BJ (cell line): Measurements from ENCODE around the genes CBR3 and CLDN14.

- CAGE, long polyA plus RNA: no peak
- RRBS: no CpG with 5 or more reads among the region's 8 CpGs
These were observed 126.9 kb downstream of the CLIC6 start for GRCh38 chr21:34795450-34796285.

GRCh38 chr21:34838908-34839740, 170.3 kb downstream of the CLIC6 start:
- CAGE, long polyA plus RNA: no peak
- RRBS: no CpG with 5 or more reads among the region's 12 CpGs

GRCh38 chr21:34867767-34868206, 181.3 kb downstream of the RUNX1 start:
- CAGE, long polyA plus RNA: no peak
- RRBS: no CpG with 5 or more reads among the region's 4 CpGs

DNA sequence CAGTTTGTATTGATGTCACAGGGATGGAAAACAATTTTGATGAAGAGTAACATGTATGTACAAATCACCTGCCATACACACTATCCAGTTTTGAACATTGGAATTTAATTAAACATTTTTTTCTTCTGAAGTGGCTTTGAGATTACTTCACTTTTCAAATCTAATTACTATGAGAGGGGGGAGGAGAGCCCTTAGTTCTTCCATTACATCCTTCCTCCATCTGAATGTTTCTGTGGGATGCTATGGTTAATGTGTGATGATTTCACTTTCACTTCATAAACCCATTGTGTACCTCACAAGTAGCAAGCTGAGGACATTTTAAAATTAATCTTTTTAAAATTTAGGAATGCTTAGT, 156.9 kb downstream of the RUNX1 start:
- CAGE, long polyA plus RNA: no peak

- CAGE, long polyA plus RNA: no peak
- RRBS: no CpG with 5 or more reads among the region's 9 CpGs
These were observed 53.8 kb upstream of the RUNX1 start for GRCh38 chr21:35102676-35103427.

GRCh38 chr21:35226247-35226738, 177.2 kb upstream of the RUNX1 start:
- CAGE, long polyA plus RNA: no peak
- RRBS: no CpG with 5 or more reads among the region's 7 CpGs

- CAGE, long polyA plus RNA: no peak
- RRBS: 46% methylated on average over 6 of the region's 23 CpGs
These were observed 479.5 kb upstream of the RUNX1 start for GRCh38 chr21:35528471-35529180.

GRCh38 chr21:35852681-35853081, 207.6 kb downstream of the SETD4 start:
- CAGE, long polyA plus RNA: no peak
- RRBS: no CpG with 5 or more reads among the region's 5 CpGs

DNA sequence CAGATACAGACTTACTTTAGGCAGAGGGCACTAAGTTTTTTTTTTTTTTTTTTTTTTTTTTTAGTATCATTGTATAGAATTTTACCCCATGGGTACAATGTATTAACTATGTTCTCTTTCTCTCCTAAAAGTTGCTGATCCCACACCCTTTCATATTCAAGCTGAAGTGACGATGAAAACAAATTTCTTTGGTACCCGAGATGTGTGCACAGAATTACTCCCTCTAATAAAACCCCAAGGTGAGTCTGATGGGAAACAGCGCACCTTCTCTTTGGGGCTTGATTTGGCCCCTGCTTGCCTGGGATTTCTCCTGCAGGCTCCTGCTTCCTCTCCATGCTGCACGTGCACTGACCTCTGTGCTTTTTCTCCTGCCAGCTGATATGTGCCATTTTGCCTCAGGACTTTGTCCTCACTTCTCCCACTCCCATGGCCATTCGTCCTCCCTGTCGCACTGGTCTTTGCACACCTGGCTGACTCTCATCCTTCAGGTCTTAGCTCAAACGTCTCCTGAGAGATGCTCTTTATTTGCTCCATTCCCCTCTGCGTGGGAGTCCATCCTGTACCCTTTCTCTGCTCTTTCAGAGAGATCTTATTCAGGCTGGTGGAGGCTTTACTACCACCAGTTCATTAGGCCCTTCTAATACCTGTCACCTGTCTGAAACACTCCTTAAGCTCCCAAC, 1.1 kb downstream of the CBR1 start:
- CAGE, long polyA plus RNA: no peak
- RRBS: no CpG with 5 or more reads among the region's 8 CpGs

GRCh38 chr21:36075088-36075463, 5.3 kb downstream of the CBR1 start:
- CAGE, long polyA plus RNA: no peak
- RRBS: no CpG with 5 or more reads among the region's 3 CpGs

DNA sequence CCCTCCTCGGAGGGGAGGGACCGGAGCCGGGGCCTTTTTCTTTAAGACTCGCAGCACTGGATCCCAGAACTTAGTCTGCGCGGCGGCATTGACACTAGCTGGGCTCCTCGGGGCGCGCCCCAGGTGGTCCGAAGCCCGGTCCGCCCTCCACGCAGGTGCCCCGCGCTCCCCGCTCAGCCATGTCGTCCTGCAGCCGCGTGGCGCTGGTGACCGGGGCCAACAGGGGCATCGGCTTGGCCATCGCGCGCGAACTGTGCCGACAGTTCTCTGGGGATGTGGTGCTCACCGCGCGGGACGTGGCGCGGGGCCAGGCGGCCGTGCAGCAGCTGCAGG, at the start of gene CBR3:
Gene CBR3, plus strand, starts transcription at position 66 of the 333 bp plus-strand sequence.
- CAGE, long polyA plus RNA: no peak
- RRBS: 2% methylated on average over 19 of the region's 36 CpGs

DNA sequence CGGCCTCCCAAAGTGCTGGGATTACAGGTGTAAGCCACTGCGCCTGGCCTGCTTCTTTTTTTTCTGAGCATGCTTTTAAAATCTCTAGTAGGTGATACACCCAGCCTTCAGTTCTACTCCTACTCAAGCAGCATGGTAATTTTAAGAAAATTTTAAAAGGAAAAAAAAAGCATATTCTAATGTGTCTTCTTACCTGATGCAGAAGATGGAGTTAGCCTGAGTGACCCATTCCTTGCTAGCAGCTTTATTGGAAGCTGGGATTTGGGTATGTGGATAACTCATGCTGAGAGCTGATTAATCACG, 31.2 kb downstream of the DOP1B start:
- CAGE, long polyA plus RNA: no peak
- RRBS: no CpG with 5 or more reads among the region's 3 CpGs

GRCh38 chr21:36193180-36193673, 36.6 kb downstream of the DOP1B start:
- CAGE, long polyA plus RNA: no peak
- RRBS: no CpG with 5 or more reads among the region's 8 CpGs

GRCh38 chr21:36297754-36298585, 22.0 kb upstream of the MORC3 start:
- CAGE, long polyA plus RNA: no peak
- RRBS: no CpG with 5 or more reads among the region's 11 CpGs

DNA sequence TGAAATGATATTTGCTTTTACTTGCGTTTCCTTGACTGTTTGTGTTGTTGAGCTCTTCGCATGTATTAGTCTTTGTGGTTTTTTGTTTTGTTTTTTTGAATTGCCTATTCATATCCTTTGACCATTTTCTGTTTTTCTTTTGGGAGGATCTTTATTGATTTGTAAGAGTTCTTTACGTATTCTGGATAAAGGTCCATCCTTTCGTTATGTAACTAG, 1.2 kb downstream of the MORC3 start:
- CAGE, long polyA plus RNA: no peak
- RRBS: no CpG with 5 or more reads among the region's 4 CpGs

DNA sequence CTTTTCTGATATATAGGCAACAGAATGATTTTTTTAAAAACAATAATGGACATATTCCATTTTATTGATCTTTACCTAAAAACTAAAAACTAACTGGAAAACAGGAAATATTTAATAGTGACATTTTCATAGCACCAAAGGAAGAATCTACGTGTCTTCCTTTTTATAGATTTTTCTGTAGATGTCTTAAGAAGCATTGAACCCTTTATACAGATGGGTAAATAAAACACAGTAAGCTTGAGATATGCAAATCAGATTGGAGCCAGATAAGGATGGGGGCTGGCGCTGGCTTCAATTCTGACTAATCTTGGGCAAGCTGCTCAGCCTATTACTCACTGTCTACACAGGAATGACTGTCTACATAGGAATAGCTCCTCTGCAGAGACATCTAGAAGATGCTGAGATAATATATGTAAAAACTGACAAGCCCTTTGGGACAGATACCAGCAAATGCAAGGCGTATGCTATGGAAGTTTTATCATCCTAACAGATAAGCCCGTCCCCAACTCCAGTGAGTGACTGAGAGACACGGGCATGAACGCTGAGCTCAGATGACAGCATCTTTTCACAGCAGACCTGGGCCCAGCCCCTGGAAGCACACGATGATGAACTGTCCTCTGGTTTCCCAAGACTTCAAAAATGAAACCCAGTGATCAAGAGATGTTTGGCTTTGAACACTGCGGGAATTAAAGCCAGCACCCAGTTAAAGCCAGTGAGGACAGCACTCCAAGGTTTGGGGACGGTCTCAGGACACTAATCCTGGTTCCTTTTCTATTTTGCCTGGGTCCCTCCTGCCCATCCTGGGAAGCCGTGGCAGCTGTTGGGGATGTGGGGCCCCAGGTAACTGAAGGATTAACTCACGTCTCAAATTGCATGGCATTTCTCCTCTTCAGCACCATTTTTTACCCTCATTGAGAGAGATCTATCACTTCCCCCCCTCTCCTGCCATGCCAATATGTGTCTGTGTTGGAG, 1.6 kb downstream of the CLDN14 start:
- CAGE, long polyA plus RNA: no peak
- RRBS: no CpG with 5 or more reads among the region's 11 CpGs

DNA sequence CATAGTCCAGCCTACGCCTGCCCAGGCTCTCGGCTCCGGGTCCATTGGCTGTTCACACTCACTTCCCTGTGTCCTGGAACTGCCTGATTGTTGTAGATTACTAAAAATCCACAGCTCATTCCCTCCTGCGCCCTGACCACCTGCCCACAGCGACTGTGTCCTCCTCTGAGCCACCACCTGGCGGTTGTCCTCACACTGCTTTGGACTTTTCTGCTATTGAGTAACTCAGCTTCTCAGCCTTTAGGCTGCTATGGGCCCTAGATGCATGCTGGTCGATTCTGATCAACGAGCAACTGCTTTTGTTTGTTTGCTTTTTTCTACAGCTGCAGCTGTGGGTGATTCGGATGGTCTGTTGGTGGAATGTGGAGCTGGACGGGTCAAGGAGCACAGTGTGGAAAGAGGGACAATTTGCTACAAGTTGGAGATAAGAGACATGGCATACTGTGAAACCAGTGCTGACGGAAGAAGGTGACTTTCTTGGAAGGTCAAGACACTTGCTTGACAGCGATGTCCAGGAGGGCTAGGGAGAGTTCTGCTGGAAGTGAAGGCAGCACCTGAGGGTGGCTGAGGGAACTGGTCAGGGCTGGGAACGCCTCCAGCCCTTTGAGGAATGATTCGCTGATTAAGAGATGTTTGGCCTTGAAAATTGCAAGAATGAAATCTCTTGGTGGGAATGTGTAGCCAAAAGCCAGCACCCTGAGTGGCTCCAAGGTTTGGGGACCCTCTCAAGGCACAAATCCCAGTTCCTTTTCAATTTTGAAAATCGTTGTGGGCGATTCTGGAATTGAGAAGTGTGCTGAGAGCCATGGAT, at the start of gene CLDN14:
Gene CLDN14, minus strand, starts transcription at position 215 of the 811 bp plus-strand sequence.
- CAGE, long polyA plus RNA: no peak
- RRBS: no CpG with 5 or more reads among the region's 16 CpGs

- CAGE, long polyA plus RNA: no peak
- RRBS: 6% methylated on average over 8 of the region's 29 CpGs
These were observed 62.8 kb upstream of the CLDN14 start for GRCh38 chr21:36542598-36543182.

DNA sequence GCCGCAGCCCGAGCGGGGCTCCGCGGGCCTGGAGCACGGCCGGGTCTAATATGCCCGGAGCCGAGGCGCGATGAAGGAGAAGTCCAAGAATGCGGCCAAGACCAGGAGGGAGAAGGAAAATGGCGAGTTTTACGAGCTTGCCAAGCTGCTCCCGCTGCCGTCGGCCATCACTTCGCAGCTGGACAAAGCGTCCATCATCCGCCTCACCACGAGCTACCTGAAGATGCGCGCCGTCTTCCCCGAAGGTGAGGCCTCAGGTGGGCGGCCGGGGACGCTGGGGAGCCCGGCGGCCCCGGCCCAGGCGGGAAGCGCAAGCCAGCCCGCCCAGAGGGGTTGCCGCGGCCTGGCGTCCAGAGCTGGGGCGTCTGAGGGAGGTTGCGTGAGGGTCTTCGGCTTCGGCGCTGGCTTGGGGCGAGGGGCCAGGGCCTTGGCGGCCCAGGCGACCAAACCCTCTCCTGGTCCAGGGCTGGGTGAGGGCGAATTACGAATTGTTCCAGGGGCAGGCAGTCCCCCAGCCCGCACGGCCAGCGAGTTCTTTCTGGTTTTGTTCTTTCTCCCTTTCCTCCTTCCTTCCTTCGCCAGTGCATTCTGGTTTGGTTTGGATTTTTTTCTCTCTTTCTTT, 873 bp downstream of the SIM2 start:
- CAGE, long polyA plus RNA: no peak
- RRBS: 4% methylated on average over 7 of the region's 51 CpGs

DNA sequence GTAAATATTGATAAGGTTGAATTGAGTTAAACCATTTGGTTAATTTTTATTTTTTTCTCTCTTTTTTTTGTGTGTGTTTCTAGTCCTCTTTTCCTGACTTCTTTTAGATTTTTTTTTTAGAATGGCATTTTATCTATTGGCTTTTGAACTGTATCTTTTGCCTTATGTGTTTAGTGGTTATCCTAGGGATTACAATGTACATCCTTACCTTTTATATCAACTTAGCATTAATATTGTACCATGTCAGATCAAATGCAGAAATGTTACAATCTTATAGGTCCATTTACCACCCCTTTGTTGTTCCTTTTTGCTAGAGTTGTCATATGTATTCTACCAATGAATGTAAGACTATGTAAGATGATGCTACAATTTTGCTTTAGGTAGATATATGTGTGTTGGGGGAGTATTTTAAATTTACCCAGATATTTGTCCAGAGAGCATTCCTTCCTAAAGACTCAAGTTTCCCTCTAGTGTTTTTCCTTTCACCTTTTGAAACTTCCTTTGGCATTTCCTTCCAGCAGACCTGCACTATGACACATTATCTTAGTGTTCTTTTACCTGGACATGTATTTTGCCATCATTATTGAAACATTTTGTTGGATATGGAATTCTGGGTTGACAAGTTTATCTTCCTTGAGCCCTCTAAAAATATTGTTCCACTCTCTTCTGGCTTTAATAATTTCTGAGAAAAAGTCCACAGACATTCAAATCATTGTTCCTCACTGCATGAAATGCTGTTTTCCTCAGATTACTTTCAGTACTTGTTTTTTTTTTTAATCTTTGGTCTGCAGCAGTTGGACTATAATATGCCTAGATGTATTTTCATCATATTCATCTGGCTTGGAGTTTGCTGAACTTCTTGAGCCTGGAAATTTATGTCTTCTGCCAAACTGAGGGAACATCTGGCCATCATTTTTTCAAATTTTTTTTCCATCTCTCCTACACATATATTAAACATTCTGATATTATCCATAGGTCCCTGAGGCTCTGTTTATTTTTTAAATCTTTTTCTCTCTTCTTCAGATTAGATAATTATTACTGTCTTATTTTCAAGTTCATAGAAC, 88.9 kb downstream of the HLCS start:
- CAGE, long polyA plus RNA: no peak